Neural progenitor cell (in vitro differentiated cells): ENCODE measurements around a stretch of chr5.

DNA sequence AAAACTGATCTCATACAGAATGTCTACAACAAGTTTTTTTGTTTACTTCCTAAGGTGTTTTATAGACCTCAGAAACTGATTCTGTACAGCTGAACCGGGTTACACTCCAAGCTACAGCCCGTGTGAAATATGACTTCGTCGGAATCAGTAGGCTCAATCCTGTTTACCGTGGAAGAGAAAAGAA lies 1.2 kb downstream of the RICTOR start:
- RAMPAGE, long total RNA, result no peak

GRCh38 chr5:39164839-39165486 lies 54.4 kb downstream of the FYB1 start:
- RAMPAGE, long total RNA, result no peak

GRCh38 chr5:39197407-39197975 lies 21.9 kb downstream of the FYB1 start:
- RAMPAGE, long total RNA, result no peak

DNA sequence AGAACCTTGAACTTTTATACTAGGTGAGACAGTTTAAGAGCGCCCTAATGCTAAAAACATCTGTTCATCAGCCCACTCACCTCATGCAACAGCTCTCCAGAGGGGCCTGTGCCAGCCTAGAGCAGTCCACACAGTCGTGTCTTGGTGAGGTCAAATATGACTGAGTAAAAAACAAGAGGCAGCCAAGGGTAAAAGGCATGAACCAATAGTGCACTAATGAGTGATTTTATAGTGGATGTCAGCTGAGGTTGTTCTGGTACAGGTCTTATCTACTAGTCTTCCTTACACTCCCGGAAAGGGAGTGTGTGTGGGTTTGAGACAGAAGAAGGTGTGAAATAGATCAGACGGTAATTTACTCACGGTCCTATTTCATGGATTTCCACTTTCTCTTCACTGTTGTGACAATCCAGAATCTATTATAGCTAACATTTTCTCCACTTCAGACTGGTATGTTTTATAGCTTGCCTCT lies 6.9 kb upstream of the C9 start:
- RAMPAGE, long total RNA, result no peak

- RAMPAGE, long total RNA, result no peak
Measured at GRCh38 chr5:39398930-39399956, 25.5 kb downstream of the DAB2 start.

GRCh38 chr5:39525705-39526130 lies 100.9 kb upstream of the DAB2 start:
- RAMPAGE, long total RNA, result no peak

- RAMPAGE, long total RNA, result no peak
Measured at GRCh38 chr5:39526572-39527253, 101.9 kb upstream of the DAB2 start.

DNA sequence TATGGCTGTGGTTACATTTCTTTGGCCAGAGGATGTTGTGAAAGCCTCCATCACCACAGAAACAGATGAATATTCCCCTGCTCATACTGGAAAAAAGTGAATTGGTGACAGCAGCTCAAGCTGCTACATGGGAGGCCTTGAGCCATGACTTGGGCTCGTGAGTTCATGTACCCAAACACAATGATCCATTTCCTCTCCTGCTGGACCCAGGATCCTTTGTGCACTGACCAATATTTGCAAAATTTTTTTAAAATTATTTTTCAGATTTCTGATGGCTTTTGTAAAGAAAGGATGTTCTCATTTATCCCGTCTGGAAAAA lies 336.2 kb upstream of the DAB2 start:
- RAMPAGE, long total RNA, result no peak

DNA sequence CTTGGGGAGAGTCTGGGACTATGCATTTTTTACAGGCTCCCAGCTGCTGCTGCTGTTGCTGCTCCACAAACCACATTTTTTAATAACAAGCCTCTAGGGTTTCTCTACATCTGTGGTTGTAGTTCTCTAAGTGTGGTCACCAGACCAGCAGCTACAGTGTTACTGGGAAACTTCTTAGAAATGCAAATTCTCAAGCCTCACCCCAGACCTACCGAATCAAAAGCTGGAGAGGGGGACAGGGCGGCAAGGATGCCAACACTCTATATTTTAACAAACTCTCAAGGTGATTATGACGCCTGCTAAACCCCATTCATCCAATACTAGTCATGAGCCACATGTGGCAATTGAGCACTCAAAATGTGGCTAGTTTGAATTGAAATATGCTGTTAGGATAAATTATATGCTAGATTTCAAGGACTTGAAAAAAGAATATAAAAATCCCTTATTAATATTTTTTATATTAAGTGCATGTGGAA lies 293.3 kb upstream of the PTGER4 start:
- RAMPAGE, long total RNA, result no peak

GRCh38 chr5:40409997-40410991 lies 269.4 kb upstream of the PTGER4 start:
- RAMPAGE, long total RNA, result no peak

DNA sequence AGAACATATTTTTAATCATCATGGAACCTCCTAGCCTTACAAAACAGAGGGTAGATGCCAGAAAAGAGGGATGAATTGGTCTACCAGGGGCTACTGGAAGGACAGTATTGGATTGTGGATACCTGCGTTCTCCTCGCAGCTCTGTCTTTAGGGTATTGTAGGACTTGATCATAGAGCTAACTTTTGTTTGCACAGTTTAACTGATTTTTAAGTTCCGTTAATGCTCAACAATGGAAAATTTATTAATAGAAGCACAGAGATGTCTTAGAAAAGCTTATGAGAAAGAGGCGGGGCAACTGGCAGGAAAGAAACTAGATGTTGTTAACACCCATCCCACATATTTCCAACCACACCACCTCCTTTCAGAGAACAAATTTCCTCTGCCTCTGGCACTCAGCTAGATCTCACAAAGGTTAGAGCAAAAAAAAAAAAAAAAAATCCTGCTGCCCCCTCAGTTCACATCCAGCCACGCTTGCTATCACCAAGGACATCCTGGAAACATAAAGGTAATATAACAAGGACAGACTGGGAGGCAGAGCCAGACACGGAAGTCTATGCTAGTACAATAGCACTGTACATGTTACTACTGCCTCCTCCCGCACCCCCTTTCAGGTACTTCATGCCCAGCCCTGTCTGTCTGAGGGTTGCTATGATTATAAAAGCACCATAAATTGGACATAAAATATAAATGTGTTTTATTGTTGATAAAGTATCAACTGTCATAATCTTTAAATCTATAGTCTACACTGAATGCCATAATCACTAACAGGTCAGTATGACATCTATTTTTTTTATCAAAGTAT lies 238.0 kb upstream of the PTGER4 start:
- RAMPAGE, long total RNA, result no peak

DNA sequence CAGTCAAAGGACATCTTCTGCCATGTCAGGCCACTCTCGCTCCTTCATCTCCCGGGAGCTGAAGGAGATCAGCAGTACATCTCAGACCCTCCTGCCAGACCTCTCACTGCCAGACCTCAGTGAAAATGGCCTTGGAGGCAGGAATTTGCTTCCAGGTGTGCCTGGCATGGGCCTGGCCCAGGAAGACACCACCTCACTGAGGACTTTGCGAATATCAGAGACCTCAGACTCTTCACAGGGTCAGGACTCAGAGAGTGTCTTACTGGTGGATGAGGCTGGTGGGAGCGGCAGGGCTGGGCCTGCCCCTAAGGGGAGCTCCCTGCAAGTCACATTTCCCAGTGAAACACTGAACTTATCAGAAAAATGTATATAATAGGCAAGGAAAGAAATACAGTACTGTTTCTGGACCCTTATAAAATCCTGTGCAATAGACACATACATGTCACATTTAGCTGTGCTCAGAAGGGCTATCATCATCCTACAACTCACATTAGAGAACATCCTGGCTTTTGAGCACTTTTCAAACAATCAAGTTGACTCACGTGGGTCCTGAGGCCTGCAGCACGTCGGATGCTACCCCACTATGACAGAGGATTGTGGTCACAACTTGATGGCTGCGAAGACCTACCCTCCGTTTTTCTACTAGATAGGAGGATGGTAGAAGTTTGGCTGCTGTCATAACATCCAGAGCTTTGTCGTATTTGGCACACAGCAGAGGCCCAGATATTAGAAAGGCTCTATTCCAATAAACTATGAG lies 12.5 kb downstream of the PTGER4 start:
- RAMPAGE, long total RNA, result no peak

- RAMPAGE, long total RNA, result no peak
Measured at GRCh38 chr5:40833515-40834117, 1.4 kb downstream of the RPL37 start.

DNA sequence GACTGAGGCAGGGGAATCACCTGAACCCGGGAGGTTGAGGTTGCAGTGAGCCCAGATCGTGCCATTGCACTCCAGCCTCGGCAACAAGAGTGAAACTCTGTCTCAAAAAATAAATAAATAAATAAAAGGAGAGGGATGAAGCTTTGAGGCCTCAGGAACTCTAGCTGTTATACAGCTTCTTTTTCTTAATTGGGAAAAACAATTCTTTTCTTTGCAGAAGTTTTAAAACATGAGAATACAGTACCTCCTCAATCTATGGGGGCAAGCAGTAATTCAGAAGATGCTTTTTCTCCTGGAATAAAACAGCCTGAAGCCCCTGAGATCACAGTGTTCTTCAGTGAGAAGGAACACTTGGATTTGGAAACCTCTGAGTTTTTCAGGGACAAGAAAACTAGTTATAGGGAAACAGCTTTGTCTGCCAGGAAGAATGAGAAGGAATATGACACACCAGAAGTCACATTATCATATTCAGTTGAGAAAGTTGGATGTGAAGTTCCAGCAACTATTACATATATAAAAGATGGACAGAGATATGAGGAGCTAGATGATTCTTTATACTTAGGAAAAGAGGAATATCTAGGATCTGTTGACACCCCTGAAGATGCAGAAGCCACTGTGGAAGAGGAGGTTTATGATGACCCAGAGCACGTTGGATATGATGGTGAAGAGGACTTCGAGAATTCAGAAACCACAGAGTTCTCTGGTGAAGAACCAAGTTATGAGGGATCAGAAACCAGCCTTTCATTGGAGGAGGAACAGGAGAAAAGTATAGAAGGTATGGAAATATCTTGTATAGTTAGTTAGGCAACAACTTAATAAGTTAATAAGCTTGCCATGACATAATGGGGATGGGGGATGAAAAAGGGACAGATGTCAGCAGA lies 2.0 kb downstream of the CARD6 start:
- RAMPAGE, long total RNA, result no peak

- RAMPAGE, long total RNA, result no peak
Measured at GRCh38 chr5:40991217-40991523, 80.0 kb downstream of the MROH2B start.

DNA sequence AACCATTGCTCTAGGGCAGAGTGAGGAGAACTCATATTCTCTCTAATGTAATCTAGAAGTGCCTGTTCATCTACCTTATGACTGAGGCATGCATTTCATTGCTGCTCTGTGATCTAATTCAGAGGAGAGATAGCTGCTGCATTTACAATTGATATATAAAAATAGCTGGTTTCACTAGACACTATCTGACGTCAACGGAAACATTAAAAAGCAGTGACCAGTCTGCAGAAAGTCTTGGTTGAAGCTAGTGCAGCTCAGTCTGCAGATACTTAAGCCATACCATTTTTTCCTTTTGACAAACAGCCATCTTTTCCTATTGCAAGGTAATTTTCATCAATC lies 72.9 kb upstream of the C6 start:
- RAMPAGE, long total RNA, result no peak

DNA sequence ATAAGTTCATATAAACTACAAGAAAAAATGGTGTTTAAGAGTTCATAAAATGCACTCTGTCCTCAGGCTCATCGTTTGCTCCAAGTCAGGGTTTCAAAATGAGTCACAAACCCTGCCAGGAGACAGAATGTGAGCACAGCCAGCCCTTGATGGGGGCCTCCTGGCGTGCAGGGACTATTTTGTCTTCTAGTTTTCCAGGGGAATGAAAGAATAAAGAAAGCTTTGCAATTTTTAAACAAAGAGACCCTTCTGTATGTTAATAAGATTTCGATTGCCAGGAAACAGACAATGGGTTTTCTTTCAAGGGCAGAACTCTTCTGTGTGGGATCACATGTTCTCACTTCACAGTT lies 121.4 kb upstream of the C6 start:
- RAMPAGE, long total RNA, result no peak

DNA sequence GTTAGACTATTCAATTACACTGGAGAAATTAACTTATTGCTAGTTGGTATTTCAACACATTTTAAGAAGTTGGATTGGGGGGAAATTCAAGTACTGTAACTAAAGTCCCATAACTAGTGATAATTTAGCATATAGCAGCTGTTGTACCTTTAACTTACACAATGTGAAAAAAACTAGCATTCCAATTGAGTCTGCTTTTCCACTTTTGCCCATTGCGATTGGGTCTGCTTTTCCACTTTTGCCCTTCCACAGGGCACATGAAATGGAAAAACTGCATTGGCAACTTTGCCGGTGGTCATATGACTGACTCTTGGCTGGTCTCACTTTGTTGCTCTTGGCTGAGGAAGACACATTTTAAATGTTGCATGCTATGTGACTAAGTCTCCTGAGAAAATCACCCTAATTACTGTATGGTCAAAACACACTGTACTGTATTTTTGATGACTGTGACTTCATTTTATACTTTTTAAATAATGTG lies 1.5 kb upstream of the OXCT1 start:
- RAMPAGE, long total RNA, result no peak

DNA sequence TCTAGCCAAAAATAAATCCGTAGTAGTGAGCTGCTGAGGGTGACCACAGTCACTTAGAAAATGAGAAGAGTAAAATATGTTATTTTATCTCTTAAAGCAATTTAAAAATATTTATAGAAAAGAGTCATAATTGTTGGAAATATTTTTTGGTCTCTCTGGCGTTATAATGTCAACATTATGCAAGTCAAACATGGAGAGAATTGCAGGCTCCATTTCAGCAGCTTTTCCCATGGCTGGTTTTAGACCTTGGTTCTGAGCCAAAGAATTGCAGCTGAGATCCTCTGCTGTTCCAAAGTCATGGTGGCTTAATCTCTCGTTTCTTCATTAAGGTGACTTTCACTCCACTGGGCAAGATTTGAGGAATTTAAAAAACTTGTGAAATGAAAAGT lies 143.6 kb downstream of the GHR start:
- RAMPAGE, long total RNA, result no peak

DNA sequence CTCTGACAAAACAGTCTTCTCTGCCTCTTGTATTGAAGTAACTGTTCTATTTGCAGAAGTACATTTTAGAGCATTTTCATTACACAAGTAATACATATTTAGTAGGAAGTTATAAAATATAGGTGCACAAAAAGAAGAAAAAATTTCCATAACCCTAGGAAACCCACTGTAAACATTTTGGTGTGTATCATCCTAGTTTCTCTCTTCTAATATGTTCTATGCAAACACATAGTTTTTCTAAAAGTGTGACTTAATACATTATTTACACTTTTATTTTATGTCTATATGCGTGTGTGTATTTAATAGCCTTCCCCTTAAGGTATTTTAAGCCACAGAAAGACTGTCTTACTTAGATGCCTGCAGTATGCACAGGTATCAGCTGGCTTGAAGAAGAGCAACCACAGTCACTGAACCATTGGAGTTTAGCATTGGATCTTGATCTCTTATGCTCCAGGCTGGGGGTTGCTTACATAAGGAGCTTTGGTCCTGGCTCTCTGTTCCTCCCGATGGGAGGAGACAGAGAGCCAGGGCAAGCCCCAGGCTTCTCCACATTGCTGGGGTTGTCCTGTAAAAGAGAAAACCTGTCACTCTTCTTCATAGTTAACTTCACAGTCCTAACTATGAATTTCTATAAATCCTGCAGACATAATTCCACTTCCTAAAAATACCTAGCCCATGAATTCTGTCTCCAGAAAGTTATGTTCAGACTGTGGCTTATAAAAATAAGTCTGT lies 3.7 kb downstream of the SELENOP start:
- RAMPAGE, long total RNA, result no peak